Breast (tissue), 4 donors: ENCODE measurements around a stretch of chr11.

GRCh38 chr11:12677777-12678498 lies 3.7 kb downstream of the TEAD1 start:
- PRO-cap, 3 experiments = no peak in any of the 3 experiments
- RRBS = no CpG with 5 or more reads among the region's 4 CpGs

DNA sequence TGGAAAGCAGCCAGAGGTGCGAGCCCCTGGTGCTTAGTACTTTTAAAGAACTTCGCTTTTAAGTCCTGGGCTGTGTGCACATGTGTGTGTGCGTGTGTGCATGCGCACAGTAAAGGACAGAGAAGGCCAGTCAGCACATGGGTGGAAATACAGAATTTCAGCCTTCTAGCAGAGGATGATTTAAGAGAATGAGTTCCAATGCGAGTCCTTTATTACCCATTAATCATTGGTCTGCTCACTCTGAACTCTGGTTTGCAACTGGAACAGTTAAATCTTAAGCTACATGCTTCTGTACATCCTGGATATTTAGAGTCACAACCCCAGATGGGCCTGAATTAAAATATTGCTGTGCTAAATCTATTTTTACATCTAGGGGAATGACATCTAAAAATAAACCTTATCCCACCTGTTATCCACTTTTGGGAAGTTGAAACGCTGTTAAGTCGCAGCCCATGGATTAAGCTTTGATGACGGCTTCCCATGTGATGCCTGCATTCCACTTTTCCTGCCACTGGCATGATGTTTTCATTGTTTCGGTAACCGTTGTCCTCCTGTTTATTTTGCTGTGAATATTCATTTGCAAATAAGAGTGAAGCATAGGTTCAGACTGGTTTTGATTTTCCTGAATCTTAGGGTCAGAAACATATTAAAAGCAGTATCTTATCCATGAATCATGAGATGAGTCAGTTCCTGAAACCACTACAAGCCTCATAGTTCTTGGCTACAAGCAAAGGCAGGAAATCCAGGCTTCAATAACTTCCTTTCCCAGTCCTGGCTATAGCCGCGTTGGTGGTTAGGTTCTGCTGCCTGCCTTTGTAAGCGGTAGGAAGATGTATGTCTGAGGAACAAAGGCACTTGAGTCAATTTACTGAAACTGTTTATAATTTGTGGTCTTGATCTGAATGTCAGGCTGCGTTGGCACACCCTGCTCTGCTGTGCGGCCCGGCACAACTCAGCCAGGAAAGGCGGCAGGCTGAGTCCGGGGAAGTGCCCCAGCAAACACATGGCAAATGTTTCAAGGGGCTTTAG lies 19.2 kb downstream of the TEAD1 start:
- PRO-cap, 3 experiments = peak in 2 of 3 experiments; most common plus-strand start position 755 of the sequence (in 2)
- RRBS = 0% methylated on average over 2 of the region's 18 CpGs

DNA sequence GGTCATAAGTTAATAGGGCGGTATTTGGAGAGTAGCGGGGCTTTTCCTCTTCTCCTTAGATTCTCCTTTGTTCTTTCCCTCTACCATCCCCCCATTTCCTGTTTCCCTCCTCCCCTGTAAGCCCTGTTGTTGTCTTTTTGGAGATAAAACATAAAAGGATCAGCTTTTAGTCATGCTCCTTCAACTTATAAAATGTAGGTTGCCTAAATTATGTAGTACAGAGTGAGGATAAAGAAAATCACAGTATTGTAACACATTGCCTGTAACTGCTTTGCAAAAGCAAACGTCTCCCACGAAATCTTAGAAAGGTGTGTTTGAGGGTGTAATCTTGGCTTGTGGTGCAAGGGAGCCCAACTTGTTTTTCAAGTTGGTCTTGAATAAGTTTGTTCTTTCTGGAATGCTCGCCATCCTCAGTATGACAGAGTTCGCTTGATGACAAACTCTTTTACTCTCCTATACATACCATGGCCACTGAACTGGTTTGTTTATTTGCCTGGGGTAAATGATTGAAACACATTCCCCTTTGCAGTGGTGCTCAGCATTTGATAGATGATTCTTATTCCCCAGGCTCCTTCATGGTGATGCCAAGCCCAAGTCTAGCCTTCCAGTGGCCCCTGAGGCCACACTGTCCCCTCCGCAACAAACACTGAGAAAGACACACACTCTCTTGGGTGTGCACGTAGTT lies 49.5 kb downstream of the TEAD1 start:
- PRO-cap, 3 experiments = no peak in any of the 3 experiments
- RRBS = no CpG with 5 or more reads among the region's 8 CpGs

DNA sequence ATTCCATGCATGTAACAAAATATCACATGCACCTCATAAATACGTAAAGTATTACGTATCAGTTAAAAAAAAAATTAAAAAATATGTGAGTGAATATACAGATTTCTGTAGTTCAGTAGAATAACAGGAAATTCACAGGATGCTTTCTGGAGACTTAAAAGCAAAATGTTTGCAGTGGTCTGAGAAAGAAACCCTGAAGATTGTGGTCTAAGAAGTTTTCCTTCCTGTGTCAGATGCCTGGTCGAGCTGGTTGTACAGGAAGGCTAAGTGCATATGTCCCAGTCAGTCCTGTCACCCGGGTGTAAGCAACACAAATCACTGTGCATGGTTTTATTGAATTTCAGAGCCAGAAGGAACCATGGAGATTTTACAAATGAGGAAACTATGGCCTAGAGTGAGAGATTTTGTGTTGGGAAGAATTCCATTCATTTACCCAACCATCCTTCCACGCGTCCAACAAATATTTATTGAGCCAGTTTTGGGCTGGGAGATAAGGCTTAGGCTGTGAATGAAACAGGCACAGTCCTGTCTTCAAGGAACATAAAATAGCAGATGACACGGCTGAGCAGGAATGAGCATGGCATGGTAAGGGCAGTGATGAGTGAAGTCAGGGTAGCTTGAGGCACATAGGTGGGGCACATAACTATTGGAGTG lies 51.5 kb downstream of the TEAD1 start:
- PRO-cap, 3 experiments = no peak in any of the 3 experiments
- RRBS = no CpG with 5 or more reads among the region's 7 CpGs

DNA sequence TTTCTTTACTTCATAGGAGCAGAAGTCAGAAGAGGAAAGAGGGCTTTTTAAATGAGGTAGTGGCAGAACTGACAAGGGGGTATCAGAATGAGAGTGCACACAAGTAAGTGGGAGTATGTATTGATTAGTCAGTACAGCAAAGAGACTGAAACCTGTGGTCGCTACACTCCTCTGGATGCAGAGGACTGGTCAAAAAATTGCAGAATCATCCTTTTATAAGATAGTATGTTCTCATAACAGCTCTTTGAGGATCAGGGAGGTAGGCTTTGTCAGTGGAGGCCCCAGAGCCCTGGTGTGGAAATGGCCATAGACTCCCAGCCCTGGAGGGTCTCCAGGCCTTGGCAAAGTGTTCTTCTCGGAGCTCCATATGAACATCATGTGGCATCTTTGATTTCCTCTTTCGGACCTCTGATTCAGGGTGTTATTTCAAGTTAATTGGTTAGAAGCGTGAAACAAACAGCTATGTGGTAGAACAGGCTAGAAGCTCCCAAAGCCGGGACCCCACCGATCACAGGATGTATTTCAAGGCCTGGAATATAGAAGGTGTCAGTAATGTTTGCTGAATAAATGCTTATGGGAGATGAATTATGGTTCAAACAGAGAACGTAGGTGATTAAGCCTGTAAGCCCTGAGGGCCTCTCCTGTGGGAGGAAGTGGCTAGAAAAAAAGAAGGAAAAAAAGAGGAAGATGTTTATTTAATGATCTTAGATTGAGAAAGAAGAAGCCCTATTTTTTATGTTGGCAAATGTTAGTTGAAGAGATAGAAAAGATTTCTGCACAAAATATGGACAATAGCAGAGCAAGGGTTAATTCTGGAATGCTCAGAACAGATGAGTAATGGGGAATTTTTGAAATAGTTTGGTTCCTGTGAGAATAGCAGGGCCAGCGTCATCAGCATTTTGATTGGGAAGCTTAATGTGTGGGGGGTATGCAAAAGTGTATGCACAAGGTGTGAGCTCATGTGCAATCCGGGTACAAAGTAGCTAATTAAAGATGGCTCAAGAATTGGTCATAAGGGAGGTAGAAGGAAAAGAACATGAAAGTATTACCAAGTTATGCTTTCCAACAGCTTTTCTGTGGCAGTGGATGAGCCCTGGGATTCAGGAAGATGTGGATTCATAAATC lies 95.5 kb downstream of the TEAD1 start:
- PRO-cap, 3 experiments = no peak in any of the 3 experiments
- RRBS = no CpG with 5 or more reads among the region's 9 CpGs

DNA sequence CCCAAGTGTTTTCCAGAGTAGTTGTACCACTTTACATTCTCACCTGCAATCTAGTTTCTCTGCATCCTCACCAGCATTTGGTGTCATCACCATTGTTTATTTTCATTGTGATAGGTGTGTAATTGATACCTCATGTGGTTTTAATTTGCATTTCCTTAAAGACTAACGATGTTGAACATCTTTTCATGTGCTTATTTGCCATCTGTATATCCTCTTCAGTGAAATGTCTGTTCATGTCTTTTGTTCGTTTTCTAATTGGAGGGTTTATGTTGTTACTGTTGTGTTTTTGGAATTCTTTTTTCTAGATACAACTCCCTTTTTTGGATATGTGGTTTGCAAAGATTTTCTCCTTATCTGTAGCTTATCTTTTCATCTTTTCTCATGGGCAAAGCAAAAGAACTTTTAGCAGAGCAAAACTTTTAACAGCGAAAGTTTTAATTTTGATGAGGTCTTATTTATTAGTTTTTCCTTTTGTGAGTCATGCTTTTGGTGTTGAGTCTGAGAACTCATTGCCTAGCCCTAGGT lies 99.2 kb downstream of the TEAD1 start:
- PRO-cap, 3 experiments = no peak in any of the 3 experiments
- RRBS = no CpG with 5 or more reads among the region's 3 CpGs

GRCh38 chr11:12781667-12782427 lies 107.6 kb downstream of the TEAD1 start:
- PRO-cap, 3 experiments = no peak in any of the 3 experiments
- RRBS = no CpG with 5 or more reads among the region's 8 CpGs

- PRO-cap, 3 experiments = no peak in any of the 3 experiments
- RRBS = no CpG with 5 or more reads among the region's 2 CpGs
Measured at GRCh38 chr11:12864296-12864664, 144.8 kb upstream of the RASSF10 start.

DNA sequence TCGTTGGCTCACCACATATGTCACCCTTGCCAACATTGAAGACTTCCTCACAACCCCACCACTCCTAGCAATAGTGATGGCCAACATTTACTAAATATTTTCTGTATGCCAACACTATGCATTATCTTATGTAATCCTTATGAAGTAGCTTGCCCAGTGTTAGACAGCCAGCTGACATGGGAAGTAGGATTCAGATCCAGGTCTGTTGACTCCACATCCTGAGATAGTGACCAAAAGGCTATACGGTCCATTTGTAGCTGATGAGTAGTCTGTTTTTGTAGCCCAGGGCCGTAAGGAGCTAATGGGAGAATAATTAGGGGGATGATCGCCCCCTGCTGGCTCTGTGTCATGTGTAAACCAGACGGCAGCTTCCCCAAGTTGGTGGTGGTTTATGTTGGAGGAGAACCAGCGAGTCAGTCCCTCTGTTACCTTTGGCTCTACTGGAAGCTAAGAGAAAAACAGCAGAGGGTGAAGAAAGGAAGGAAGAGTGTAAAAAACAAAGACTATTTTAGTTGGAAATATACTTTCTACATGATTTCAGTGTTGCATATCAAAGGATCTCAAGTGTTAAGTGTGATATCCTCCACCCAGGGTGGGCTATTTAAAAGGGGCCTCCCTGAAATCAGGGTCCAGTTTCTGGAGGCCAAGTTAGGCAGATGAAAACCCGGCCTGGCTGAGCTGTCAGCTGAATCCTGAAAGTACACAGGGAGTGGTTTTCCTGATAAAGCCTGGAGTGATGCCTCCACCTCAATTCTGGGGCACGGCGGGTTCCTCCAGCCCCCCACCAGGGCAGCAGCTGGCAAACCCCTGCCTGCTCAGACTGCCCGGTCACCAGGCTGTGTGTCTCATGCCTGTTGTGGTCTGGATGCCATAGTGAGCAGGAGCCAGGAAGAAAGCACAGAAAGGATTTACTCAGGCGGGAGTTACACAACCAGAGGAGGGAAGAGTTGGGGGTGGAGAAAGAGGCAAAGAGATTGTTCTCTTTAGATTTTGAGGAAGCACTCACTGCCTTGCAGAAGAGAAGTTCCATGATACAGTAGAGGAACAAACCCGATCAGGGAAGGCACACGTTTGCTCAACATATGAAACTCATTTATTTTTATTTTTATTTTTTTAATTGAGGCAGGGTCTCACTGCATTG lies 120.1 kb upstream of the RASSF10 start:
- PRO-cap, 3 experiments = no peak in any of the 3 experiments
- RRBS = no CpG with 5 or more reads among the region's 13 CpGs

DNA sequence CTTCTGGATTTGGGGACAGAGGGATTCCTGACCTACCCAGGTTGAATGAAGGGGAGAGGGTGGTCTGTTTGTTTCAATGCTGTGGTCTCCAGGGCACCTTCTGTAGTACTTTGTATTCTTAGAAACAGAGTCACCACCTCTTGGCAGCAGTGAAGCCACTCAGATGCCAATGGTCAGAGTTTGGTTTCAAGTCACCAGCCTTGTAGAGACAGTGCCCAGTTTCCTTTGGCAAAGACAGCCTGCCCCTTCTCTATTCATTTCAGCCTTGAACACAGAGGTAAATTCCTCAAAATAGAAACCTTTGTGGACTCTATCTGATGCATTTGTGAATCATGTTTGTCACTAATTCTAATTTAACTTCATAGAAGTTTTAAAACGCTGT lies 111.7 kb upstream of the RASSF10 start:
- PRO-cap, 3 experiments = no peak in any of the 3 experiments
- RRBS = no CpG with 5 or more reads among the region's 1 CpG

DNA sequence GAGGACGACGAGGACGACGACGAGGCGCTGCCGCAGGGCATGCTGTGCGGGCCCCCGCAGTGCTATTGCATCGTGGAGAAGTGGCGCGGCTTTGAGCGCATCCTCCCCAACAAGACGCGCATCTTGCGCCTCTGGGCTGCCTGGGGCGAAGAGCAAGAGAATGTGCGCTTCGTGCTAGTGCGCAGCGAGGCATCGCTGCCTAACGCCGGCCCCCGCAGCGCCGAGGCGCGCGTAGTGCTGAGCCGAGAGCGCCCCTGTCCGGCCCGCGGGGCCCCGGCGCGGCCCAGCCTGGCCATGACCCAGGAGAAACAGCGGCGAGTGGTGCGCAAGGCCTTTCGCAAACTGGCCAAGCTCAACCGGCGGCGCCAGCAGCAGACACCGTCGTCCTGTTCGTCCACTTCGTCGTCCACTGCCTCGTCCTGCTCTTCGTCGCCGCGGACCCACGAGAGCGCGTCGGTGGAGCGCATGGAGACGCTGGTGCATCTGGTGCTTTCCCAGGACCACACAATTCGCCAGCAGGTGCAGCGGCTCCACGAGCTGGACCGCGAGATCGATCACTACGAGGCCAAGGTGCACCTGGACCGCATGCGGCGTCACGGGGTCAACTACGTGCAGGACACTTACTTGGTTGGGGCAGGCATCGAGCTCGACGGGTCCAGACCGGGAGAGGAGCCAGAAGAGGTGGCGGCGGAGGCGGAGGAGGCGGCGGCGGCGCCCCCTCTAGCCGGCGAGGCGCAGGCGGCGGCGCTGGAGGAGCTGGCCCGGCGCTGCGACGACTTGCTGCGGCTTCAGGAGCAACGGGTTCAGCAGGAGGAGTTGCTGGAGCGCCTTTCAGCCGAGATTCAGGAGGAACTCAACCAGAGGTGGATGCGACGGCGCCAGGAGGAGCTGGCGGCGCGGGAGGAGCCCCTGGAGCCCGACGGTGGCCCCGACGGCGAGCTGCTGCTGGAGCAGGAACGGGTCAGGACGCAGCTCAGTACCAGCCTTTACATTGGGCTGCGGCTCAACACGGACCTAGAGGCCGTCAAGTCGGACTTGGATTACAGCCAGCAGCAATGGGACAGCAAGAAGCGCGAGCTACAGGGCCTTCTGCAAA lies 1.0 kb downstream of the RASSF10 start:
- PRO-cap, 3 experiments = peak in 2 of 3 experiments; most common plus-strand start position 860 of the sequence (in 2); most common minus-strand start position 411 of the sequence (in 1)
- RRBS = 3% methylated on average over 31 of the region's 117 CpGs

DNA sequence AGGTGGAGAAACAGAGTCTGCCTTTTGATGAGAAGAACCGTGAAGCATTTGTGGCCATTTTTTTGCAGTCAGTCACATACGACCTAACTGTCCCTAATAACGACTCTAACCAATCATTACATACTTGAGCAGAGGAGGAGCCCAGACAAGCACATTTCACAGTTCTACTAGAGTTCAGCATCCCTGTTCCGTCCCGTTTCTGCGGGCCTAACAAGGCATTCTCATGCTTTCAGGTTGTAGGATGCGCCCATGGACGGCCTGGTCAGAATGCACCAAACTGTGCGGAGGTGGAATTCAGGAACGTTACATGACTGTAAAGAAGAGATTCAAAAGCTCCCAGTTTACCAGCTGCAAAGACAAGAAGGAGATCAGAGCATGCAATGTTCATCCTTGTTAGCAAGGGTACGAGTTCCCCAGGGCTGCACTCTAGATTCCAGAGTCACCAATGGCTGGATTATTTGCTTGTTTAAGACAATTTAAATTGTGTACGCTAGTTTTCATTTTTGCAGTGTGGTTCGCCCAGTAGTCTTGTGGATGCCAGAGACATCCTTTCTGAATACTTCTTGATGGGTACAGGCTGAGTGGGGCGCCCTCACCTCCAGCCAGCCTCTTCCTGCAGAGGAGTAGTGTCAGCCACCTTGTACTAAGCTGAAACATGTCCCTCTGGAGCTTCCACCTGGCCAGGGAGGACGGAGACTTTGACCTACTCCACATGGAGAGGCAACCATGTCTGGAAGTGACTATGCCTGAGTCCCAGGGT lies 93.5 kb downstream of the RRAS2 start:
- PRO-cap, 3 experiments = no peak in any of the 3 experiments
- RRBS = no CpG with 5 or more reads among the region's 15 CpGs

GRCh38 chr11:14415029-14415663 lies 56.2 kb upstream of the RRAS2 start:
- PRO-cap, 3 experiments = no peak in any of the 3 experiments
- RRBS = no CpG with 5 or more reads among the region's 6 CpGs

GRCh38 chr11:14484987-14485502 lies 14.6 kb downstream of the COPB1 start:
- PRO-cap, 3 experiments = no peak in any of the 3 experiments
- RRBS = no CpG with 5 or more reads among the region's 5 CpGs

DNA sequence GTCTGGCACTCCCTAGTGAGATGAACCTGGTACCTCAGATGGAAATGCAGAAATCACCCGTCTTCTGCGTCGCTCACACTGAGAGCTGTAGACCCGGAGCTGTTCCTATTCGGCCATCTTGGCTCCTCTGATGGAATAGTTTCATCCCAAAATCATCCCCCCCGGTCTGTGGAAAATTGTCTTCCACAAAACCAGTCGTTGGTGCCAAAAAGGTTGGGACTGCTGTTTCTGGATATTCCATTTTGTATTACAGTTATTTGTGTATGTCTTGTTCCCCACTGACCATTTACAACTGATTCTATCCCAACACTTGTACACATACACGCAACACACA lies 9.6 kb upstream of the PDE3B start:
- PRO-cap, 3 experiments = no peak in any of the 3 experiments
- RRBS = 54% methylated on average over 1 of the region's 8 CpGs

DNA sequence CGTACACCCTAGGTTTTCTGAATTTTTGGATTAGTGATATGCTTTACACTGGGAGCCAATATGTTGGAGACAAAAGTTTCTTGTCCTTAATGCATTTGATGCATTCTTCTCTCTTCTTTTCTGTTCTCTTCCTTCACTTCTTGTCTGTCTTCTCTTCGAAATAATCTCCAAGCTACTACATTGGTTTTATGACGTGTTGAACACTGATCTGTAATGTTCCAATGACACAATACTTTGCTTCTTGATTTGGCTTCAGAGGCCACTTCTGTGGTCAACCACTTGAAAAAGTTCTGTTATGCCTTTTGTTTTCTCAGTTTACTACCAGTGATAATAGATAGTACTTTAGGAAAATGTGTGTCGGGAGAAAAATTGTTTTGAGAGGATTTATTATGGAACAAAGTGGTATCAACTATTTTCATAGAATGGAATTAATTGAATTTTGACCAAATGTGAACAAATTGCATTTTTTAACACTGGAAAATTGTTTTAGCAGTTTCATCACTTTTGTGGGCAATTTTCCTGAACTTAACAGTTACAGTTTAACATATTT lies 2.6 kb downstream of the PDE3B start:
- PRO-cap, 3 experiments = no peak in any of the 3 experiments
- RRBS = no CpG with 5 or more reads among the region's 4 CpGs

- PRO-cap, 3 experiments = no peak in any of the 3 experiments
- RRBS = no CpG with 5 or more reads among the region's 6 CpGs
Measured at GRCh38 chr11:14668716-14669345, 25.2 kb downstream of the PDE3B start.

DNA sequence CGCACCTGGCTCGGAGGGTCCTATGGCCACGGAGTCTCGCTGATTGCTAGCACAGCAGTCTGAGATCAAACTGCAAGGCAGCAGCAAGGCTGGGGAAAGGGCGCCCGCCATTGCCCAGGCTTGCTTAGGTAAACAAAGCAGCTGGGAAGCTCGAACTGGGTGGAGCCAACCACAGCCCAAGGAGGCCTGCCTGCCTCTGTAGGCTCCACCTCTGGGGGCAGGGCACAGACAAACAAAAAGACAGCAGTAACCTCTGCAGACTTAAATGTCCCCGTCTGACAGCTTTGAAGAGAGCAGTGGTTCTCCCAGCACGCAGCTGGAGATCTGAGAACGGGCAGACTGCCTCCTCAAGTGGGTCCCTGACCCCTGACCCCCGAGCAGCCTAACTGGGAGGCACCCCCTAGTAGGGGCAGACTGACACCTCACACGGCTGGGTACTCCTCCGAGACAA lies 47.3 kb downstream of the CYP2R1 start:
- PRO-cap, 3 experiments = no peak in any of the 3 experiments
- RRBS = no CpG with 5 or more reads among the region's 13 CpGs

DNA sequence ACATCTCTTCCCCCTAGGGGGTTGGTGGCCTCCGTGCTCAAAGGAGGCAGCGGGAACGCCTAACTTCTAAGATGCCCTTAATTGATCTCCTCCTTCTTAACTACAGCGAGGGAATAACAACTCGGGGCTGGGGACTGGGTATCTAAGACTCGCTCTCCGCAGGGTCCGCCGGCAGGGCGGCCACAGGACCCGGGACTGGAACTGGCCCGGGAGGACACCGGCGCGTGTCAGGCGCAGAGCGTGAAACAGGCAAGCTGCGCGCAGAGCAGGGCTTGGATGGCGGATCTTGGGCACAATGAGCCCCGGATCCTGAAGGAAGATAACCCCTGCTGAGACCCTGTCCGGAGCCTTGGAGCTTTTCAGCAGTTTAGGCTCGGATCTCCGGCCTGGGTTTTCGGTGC lies 2.0 kb upstream of the CALCA start:
- PRO-cap, 3 experiments = no peak in any of the 3 experiments
- RRBS = 5% methylated on average over 9 of the region's 25 CpGs

GRCh38 chr11:15818383-15818963 lies 537.9 kb downstream of the SOX6 start:
- PRO-cap, 3 experiments = no peak in any of the 3 experiments
- RRBS = no CpG with 5 or more reads among the region's 6 CpGs